Pericardium fibroblast (primary cell): ENCODE data around the genes UMOD, ACSM3 and NPIPB5.

- RAMPAGE, long total RNA: no peak
Observed at GRCh38 chr16:19885982-19886325, 1.3 kb upstream of the GPRC5B start.

GRCh38 chr16:19886326-19886712 lies 1.7 kb upstream of the GPRC5B start:
- RAMPAGE, long total RNA: no peak

DNA sequence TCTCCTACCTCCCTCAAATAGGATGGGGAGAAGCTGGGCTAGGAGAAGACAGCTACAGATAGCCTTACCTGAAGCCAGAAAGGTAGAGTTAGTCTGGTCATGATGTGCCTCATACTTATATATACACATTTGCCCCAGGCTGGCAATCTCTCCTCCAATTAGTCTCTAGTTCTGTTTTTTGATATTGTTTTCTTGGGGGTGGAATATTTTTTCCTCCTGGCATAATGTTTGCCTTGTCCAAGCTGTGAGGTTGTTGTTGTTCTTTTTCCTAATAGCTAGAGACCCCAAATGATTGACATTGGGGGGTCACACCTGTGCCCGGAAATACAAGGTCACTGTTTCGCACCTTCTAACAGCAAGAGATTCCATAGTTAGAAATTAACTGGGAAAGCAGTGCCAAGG lies at the start of gene UMOD:
Gene UMOD (minus strand): TSS at position 95 of the 402 bp plus-strand sequence.
- RAMPAGE, long total RNA: no peak

DNA sequence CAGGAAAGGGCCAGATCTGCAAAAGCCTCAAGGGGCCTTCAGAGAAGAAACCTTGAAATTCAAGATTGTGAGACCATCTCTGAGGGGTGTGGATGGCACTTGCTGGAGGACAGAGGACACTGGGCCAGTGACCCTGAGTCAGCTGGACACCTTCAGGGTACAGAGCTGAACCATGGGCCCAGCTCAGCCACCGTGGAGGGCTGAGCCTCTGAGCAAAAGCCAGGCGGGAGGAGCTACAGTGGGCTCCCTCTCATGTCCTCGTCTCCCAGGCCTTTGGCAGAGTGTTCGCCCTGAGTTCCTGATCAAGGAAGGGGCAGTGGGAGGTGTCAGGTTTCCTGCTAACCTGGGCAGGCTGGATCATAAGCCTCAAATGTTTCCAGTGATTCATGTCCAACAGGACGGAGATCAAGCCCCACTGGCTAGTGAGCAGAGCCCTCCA lies 3.0 kb downstream of the PDILT start:
- RAMPAGE, long total RNA: no peak

GRCh38 chr16:20735716-20736180 lies 5.9 kb downstream of the THUMPD1 start:
- RAMPAGE, long total RNA: no peak

DNA sequence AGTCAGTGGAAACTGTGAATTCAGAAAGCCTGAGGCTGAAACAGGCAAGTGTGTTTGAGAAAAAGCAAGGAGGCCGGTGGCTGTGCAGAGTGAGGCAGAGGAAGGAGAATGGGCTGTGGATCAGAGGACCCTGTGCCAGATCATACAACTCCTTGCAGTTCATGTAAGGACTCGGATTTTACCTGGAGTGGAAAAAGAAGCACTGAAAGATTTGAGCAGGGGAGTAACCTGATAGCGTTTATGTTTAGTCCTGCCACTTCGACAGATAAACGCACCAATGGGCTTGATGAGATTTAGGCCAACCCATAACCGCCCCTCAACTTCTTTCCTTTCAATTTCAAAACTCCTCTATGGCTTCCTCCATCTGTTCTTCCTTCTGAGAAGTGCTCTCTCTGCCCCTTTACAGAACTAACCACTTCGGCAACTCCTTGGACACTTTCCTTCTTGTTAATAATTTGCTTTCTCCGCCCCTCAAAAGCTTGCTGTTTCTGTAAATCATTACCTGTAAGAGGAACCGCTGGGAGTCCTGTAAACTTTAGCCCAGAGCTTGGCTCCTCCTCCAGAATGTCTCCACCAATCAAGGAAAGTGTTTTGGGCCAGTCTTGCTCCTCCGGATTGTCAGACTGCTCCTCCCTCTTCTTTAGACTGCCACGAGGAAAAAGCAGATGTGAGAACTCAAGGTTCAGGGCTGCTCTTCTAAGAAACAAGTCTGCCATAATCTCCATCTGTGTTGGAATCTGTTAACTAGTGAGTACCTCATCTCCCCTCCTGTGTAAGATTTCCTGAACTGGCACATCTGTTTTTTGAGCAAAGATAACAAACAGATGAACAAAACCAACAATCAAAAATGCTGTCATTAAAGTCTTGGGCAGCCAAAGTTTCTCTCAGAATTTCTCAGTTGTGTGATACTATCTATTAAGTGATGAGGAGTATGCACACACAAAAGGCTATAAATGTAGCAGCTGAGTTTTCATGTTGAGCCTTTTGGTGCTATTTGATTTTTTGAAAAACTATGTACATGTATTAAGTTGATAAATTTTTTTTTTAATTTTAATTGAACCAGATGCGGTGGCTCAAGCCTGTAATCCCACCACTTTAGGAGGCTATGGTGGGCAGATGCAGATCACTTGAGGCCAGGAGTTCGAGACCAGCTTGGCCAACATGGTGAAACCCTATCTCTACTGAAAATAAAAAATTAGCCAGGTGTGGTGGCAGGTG lies at the start of gene ACSM3:
Gene ACSM3 (plus strand): TSS at position 636 of the 1,218 bp plus-strand sequence.
- RAMPAGE, long total RNA: no peak

GRCh38 chr16:20791812-20792441 lies 14.3 kb downstream of the ERI2 start:
- RAMPAGE, long total RNA: no peak

- RAMPAGE, long total RNA: no peak
Observed at GRCh38 chr16:21159110-21160148, 955 bp downstream of the LDAF1 start.

GRCh38 chr16:21265331-21265978 lies 12.6 kb downstream of the CRYM start:
- RAMPAGE, long total RNA: no peak

GRCh38 chr16:21506725-21507502 lies 92.5 kb upstream of the METTL9 start:
- RAMPAGE, long total RNA: no peak

- RAMPAGE, long total RNA: no peak
Observed at GRCh38 chr16:21511349-21512148, 87.8 kb upstream of the METTL9 start.

DNA sequence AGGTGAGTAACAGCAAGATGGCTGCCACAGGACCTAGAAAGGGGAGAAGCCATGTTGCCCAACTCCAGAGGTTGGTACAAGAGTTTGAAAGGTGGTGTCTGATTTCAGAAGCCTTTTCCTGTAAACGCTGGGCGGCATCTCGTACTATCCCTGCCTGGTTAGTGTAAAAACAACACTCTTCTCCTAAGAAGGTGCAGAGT lies 21.7 kb downstream of the IGSF6 start:
- RAMPAGE, long total RNA: no peak

DNA sequence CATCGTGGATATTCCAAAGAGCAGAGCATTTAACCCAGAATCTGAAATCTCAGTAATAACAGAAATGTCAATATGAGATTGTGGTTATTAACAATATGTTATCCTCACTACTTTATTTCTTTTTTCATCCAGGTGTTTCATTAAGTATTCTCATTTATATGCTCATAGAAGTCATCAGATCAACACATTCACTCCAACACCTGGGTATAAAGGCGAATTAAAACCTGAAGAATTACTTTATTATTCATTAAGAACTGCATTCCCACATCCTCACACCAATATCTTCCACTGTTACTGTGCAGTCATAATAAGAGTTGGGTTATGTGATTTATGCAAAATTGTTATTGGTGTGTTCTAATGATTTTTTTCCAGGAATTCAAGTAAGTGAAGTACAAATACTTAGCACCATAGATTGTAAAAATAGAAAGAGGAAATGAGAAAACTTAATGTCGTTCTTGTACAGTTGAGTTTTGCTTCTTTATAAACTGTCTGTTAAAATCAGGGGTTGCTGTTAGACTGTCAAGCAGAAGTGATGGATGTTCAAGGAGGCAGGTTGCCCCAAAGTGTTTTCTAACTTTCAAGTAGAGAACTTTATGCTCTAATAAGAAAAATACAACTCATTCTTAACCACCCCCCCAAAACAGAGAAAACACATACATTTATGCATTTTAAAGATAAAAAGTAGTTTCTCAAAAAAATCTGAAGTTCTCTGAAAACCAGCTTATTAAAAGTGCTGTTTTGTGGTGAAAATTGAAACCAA lies 4.3 kb upstream of the IGSF6 start:
- RAMPAGE, long total RNA: no peak

DNA sequence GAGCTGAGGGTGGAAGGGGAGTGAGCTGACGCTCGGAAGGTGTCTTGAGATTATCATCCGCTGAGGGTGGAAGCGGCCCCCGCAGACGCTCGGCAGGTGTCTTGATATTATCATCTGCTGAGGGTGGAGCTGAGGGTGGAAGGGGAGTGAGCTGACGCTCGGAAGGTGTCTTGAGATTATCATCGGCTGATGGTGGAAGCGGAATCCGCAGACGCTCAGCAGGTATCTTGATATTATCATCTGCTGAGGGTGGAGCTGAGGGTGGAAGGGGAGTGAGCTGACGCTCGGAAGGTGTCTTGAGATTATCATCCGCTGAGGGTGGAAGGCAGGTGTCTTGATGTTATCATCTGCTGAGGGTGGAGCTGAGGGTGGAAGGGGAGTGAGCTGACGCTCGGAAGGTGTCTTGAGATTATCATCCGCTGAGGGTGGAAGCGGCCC lies 21.3 kb downstream of the NPIPB4 start:
- RAMPAGE, long total RNA: no peak

DNA sequence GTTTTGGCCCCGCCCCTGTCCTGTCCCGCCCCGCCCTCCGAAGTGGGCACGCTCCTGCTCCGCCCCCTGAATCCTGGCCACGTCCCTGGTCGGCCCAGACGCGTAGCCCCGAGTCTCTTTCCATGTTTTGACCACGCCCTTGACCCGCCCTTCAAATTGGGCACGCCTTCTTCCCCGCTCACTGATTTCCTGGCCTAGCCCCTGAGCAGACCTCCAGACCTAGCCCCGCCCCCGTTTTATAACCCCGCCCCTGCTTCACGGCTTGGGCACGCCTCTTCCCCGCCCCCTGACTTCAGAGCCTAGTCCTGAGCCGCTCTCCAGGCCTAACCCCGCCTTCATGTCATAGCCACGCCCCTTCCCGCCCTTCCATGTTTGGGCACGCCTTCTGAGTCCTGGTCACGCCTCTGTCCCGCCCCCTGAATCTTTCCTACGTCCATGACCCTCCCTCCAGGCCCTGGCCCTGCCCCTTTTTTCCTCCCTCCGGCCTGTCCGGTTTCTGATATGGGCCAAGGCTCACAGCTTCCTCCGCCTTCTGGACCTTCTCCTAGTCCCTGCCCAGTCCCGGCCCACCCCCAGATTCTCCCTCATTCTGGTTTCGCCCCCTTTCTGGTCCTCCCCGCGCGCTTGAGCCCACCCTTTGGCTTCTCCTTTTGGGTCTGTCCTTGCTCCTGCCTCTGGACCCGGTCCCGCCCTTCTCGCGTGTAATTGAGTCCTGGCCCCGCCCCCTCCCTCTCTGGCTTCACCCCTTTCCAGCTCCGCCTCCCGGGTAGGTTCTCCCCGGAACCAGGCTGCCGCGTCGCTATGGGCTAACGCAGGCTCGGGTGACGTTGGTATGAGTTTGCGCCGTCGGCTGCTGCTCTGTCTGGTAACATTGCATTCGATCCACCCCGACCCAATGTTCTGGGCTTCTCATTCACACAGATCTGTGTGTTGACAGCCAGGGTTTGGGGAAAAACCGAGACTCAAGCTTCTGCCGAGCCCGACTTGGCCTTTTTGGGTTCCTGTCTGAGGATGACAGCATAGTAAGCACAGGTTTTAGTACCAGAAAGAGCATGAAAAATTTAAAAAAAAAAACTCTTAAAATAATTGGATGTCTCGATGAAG lies 15.1 kb upstream of the EEF2K start:
- RAMPAGE, long total RNA: no peak

DNA sequence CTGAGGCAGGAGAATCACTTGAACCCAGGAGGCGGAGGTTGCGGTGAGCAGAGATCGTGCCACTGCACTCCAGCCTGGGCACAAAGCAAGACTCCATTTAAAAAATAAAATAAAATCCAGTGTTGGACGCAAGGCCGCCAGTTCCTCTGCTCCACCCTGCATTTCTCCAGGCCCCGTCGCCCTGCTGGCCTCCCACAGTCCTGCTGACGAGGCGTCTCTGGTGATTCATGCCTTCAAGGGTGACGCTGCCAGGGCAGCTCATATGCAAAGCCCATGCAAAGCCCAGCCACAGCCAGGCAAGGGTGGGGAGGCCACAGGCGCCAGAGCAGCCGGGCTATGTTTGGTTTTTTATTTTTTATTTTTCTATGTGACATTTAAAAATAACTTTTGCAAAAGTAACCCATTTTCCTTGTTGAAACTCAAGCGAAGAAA lies 6.5 kb upstream of the EEF2K start:
- RAMPAGE, long total RNA: no peak

GRCh38 chr16:22285519-22286017 lies 11.6 kb upstream of the POLR3E start:
- RAMPAGE, long total RNA: no peak

DNA sequence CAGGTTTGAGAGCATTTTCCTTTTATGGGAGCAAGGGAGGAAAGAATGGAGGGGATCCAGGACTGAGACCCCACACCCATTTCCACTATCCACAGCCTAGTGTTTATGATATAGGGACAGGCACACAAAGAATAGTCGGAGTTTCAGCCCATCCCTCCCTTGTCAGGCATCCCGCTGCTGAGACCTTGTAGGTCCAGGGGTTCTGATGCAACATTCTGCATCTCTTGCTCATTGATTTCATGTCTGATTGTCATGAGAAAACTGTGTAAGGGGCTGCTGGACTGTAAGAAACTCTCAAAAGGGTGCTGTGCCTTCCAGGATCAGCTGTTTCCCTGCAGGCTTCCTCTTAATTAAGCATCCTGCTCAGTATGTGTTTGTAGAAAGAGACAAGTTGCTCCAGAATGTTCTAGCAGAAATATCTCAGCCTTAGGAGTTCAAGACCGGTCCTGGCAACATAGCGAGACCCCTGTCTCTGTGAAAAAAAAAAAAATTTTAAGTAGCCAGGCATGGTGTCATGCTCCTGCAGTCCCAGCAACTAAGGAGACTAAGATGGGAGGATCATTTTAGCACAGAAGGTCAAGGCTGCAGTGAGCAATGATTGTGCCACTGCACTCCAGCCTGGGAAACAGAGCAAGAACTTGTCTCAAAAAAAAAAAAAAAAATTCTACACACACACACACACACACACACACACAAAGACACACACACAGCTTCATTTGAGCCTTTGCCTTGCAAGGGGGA lies 5.2 kb upstream of the POLR3E start:
- RAMPAGE, long total RNA: no peak

GRCh38 chr16:22330072-22330337 lies 32.8 kb downstream of the POLR3E start:
- RAMPAGE, long total RNA: no peak

- RAMPAGE, long total RNA: no peak
Observed at GRCh38 chr16:22510667-22510967, at the start of gene NPIPB5. Gene NPIPB5, plus strand, starts transcription at chr16:22510891.